Kidney (tissue), 2 donors: ENCODE measurements around a stretch of chr20.

GRCh38 chr20:56628207-56628741 is 832 bp upstream of the TFAP2C start:
- PRO-cap = no peak
- RRBS = 0% methylated on average over 3 of the region's 34 CpGs

DNA sequence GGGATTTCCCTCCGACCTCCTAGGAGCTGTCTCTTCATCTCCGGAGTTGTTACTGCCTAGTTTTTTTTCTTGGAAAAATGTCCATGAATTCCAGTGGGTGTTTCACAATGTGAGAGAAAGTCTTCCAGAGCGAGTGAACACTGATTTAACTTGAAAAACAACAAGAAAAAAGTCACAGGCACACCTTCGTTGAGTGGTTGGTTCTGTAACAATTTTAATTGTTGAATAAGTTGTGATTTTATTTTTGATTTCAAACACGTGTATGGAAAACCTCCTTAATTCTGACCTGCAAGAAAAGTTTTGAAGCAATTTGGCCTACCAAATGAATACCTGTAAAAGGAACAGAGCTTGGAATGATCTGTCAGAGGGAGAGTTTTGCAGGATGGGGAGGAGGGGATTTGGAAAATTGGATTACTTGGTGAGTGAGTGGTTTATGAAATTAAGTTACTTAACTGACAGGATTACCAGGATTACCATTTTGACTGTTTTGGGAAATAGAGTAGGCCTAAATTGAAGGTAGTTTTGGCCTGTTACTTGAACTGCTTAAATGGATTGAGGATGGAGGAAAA is 3.0 kb downstream of the TFAP2C start:
- PRO-cap = no peak
- RRBS = no CpG with 5 or more reads among the region's 5 CpGs

- PRO-cap = no peak
- RRBS = 91% methylated on average over 2 of the region's 12 CpGs
Observed at GRCh38 chr20:56706752-56707564, 77.9 kb downstream of the TFAP2C start.

DNA sequence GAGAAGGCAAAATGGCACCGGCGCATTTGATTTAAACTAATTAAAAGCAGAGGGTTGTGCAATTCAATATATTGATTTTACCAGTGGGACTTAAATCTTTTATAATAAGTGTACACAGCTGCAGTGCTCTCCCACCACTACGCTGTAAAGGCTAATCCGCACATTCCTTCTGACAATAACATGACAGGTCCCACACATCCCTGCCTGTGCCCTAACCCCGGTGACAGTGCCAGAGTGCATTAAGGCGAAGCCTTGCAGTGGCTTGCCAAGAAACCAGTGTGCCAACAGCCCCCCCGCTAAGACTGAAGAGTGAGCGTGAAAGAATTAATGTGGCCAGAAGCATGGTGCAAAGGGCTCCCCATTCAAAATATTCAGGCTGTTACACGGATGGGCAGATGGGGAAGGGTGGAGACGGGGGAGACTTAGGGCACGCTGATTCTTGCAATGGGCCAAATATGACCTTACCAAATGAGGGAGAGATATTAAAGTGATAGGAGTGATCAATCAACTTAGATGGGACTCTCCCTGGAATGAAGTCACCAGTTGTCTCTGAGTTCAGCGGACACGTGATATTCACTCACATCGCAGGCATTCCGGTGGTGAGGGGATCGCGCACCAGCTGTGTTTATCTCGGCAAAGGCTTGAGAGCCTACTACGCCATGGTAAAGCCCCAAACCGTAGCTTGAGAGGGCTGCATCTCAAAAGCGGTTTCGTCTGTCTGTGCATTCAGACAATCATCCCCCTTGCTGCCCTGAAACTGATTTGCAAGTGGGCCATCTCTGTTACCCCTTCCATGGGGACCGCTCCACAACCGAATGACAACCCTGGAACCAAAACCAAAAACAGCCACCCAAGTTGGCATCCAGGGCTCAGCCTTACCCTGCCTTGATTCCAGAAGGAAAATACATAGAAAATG is 5.6 kb downstream of the BMP7 start:
- PRO-cap = no peak
- RRBS = 92% methylated on average over 2 of the region's 24 CpGs

DNA sequence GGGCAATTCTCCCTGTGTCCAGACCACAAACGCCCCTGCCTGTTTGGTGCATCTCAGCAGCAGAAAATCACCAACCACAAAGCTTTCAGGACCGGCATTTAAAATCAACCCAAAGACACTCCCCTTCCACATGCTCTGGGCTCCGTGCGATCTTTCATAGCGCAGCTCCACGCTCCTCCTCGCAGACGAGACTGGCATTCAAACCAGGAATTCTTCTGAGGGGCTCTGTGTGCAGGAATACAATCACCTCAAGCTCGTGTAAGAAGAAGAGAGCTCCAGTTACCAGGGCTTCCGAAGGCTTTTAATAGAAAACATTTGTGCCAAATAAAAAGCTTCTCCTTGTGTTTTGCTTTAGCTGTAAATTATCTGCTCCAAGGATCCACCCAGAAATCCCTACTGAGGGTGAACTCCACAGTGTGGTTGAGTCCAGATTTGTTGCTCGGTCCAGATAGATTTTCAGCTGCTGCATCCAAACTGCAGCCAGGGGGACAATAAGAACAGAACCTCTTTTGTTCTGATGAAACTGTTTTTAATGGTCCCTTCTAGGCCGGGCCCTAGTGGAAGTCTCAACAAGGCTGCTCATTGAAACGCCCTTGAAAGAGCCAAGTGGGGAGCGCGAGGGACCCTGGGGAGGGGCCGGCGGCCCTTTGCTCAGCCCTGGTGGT is 16.4 kb upstream of the BMP7 start:
- PRO-cap = no peak
- RRBS = 21% methylated on average over 4 of the region's 17 CpGs

DNA sequence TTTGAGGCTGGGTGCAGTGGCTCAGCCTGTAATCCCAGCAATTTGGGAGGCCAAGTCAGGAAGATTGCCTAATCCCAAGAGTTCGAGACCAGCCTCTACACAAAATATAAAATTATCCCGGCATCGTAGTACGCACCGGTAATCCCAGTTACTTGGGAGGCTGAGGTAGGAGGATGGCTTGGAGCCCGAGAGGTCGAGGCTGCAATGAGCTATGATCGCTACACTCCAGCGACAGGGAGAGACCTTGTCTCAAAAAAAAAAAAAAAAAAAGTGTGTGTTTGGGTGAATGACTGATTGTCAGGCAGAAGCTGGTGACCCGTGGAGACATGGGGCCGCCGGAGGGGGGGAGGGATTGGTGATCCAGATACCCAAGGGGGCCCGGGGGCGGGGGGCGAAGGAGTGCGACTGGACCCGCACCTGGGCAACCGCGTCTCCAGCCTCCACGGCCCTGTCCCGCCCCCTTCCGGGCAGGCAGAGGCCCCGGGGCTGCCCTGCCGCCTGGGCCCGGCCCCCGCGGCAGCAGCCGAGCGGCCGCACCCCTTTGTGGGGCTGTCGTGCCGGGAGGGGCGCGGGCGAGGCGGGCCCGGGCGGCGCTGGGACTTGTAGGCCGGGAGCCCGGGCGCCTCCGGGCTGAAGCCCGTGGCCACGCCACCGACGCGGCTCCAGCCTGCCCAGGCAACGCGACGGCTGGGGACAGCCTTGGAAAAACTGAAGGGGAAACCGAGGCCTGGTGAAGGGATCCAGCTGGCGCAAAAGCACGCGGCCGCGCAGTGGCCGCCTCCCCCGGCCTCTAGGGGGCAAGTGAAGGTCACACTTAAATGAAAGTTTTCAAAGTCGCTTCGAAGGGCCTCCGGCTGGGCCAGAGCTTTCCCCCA is 2.1 kb upstream of the RBM38 start:
- PRO-cap = bidirectional peak, plus-strand start at position 552 of the sequence, minus-strand start at position 450 of the sequence
- RRBS = 3% methylated on average over 20 of the region's 62 CpGs

- PRO-cap = no peak
- RRBS = no CpG with 5 or more reads among the region's 16 CpGs
Observed at GRCh38 chr20:57405228-57405920, 14.2 kb downstream of the RBM38 start.

DNA sequence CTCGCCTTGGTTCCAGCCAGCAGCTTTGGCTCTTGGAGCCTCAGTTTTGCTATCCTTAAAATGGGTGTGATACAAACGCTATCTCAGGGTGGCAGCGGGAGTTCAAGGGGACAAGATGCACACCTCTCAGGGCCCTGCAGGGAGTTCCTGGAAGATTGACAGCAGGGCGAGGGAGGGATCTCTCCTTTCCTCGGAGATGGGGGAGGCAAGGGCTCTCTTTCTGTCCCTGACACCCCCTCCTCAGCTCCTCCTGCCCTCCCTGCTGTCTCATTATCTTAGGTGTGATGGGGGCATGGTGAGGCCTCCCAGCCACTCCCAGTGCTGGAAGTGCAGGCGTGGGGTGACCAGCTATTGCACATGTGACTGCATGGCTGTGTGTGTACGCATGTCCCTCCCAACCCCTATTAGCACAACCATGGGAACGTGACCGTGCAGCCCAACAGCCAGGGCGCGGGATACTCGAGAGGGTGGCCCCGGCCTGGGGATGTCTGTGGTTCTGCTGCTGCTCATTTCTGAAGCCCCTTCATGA is 50.8 kb downstream of the RBM38 start:
- PRO-cap = no peak
- RRBS = no CpG with 5 or more reads among the region's 13 CpGs

DNA sequence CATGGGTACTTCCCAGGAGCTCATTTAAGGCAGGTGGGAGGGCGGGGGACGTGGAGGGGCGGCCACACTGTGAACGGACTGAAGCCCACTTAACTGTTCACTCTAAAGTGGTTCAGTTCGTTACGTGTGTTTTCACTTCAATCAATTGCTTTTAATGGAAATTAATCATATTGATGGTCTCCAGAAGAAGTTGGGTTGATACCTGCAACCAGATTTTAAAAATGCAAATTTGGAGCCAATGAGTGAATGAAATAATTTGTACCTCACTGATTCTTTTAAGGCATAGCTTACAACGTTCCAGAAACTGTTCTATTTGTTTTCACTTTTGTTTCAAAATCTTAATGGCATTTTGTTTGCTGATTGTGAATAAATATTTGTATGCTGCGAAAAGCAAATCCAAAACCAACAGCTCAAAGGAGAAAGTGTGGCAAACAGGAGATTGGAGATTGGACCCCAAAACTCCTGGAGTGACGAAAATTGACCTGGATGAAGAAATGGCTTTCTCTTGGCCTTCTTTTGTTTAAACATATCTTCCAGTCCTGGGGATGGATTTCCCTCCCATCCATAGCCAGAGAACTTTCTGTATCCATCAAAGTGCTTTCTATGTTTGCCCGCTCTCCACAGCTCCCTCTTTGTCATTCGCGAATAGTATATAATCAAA is 2.7 kb upstream of the CTCFL start:
- PRO-cap = no peak
- RRBS = no CpG with 5 or more reads among the region's 12 CpGs

DNA sequence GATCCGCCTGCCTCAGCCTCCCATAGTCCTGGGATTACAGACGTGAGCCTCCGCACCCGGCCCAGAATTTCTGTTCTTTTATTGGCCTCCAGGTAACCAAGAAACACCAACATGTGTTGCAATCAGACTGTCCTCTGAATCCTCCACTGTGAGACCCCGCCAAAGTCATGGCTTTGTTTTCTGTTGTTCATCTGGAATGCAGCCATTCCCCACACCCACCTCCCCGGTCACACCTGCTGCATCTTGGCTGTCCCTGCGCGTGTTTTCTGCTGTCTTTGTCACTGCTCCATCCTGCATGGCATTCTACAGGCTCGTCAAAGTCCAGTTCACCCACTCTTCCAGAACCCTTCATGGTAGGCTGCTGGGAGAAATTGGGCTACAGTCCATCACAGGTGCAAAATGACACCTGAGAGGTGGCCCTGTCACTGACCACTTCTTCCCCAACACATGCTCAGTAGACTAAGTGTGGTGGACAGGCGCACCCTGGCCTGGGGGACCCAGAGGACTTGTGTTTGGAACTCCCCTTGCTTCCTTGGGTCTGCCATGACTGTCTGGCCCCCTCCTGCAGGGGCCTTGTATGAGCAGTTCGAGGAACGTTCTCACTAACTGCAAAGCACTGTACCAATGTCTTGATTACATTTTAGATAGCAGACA is 4.2 kb upstream of the PCK1 start:
- PRO-cap = no peak
- RRBS = no CpG with 5 or more reads among the region's 12 CpGs

DNA sequence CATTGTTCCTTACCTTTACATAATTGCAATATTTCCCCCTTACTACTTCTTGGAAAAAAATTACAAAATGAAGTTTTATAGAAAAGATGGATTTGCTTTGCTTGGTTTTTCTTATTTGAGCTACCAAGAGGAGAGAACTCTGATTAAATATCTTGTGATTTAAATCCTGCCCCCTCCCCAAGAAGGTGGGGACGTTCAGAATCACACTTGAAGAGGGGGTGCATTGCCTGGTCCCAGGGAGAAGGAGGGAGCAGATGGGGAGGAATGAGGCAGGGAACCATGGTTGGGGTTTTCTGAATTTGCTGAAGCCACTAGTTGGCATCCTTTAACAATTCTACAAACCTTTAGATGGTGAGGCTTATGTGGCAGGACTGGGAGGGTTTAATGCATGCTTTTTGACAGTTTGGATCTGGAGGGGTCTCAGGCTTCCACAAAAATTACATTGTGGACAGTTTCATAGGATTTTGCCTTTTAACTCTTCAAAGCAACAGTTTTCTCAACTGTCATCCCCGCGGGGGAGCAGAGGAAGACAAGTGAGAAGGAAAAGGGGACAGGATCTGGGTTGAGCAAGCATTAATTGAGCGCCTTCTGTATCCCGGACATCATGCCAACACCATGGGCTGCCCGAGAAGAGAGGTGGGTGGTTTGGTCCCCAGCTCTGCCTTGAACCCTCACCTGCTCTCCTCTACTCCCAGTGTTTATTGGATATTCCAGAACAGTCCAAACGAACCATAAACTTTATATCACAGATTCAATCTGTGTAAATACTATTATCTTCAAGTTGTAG is 5.7 kb downstream of the PCK1 start:
- PRO-cap = no peak
- RRBS = no CpG with 5 or more reads among the region's 7 CpGs

GRCh38 chr20:57569704-57570055 is 8.8 kb downstream of the PCK1 start:
- PRO-cap = no peak
- RRBS = no CpG with 5 or more reads among the region's 3 CpGs

- PRO-cap = no peak
- RRBS = 74% methylated on average over 2 of the region's 26 CpGs
Observed at GRCh38 chr20:57698877-57700115, 10.5 kb downstream of the PMEPA1 start.

GRCh38 chr20:57706018-57706826 is 3.6 kb downstream of the PMEPA1 start:
- PRO-cap = no peak
- RRBS = 79% methylated on average over 4 of the region's 21 CpGs

- PRO-cap = no peak
- RRBS = no CpG with 5 or more reads among the region's 19 CpGs
Observed at GRCh38 chr20:57707608-57708394, 2.0 kb downstream of the PMEPA1 start.

GRCh38 chr20:57991157-57991400 is 159.6 kb upstream of the C20orf85 start:
- PRO-cap = no peak
- RRBS = no CpG with 5 or more reads among the region's 5 CpGs

DNA sequence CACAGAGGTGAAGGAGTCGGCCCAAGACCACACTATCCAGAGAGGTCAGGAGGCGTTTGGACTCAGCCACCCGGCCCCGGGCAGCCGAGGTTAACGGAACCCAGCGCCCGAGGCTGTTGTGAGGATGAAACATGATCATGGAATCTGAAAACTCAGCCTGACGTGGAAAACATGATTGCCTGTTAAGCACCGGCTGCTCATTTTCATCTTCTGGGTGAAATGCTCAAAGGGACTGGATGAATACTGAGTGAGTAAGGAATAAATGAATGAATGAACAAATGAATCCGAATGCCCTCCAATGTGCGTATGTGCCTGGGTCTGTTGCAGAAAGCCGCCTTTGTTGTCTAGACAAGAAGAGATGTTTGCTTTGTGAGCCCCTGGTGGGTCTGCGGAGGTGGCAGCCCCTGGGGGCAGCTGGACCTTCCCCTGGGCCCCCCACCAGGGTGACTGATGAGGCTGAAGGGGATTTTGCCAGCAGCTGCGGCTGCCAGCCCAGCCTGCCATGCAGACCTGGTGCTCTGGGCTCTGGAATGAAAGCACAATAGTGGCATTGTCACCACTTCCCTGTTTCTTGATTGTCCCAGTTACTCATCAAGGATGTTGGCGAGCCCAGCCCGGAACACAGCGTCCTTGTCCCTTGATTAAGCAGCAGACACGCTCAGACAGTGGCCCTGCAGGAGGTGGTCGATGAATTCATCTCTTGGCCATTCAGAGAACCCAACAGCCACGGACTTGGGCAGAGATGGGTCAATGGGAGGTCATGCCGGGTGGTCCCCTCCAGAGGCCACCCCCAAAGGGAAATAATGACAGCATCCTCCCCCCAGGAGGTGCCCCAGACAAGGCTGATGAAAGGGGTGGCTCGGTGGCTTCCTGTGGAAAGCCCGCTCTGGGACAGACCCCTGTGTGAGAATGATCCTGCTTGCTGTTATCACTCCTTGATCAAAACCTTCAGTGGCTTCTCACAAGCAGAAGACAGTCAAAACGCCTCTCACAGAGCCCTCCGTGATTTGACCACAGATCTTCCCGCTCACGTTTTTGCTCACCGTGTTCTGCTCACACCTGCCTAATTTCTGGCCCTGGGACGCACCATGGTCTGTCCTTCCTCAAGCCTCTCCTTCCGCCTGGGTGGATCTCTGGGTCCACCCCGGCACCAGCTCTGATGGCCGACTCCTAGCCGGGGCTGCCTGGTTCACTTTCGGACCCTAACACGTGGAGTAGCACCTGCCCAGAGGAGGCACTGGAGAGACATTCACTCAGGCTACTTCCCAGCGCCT is 133.1 kb upstream of the C20orf85 start:
- PRO-cap = no peak
- RRBS = 42% methylated on average over 9 of the region's 37 CpGs

DNA sequence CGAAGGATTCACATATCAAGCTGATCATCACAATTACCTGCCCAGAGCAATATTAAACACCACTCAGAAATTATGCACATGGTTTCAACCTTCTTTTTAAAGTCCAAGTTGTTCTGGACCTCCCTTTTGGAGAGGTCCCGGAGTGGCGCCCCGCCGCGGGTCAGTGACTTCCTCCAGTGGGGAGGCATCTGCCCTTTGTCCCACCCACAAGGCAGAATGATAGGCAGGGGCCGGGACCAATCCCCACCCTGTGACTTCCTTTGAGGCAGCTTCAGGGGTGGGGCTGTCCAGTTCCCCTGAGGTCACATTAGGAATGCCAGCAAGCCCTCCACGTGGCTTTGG is 129.3 kb upstream of the C20orf85 start:
- PRO-cap = no peak
- RRBS = 63% methylated on average over 6 of the region's 8 CpGs

- PRO-cap = no peak
- RRBS = no CpG with 5 or more reads among the region's 10 CpGs
Observed at GRCh38 chr20:58074600-58075124, 76.0 kb upstream of the C20orf85 start.

GRCh38 chr20:58129449-58129829 is 21.3 kb upstream of the C20orf85 start:
- PRO-cap = no peak
- RRBS = no CpG with 5 or more reads among the region's 6 CpGs